Gastroesophageal sphincter (tissue), 4 donors: ENCODE results near the genes MEF2D, SH2D2A and PEAR1.

DNA sequence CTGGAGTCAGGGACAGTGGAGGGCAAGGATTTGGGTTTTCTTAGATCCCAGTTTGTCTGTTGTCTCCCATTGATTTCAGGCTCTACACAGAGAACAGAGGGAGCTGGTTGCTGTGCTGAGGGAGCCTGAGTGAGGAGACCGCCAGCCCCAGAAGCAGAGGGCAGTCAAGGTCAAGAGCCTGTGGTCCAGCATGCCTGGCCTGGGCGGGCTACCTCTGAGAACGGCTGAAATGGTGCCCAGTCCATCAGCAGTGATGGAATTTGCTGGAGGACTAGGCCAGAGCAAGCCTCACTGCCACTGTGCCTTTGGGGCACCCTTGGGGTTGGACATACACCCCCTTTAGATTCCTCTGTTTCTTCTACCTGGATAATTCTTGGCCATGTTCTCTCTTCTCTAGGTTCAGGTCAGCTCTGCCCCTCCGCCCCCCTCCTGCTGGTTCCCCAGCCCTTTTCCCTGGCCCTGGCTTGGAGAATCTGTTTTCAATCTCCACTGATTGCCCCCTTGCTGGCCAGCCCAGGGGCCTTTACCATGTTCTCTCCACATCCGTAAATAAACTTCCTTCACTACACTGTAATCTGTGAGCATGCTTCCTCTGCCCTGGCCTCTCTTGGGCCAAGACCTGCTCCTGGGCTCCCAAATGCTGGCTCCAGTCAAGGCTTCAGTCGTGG lies 2.4 kb upstream of the BGLAP start:
- PRO-cap, result no peak
- RAMPAGE, long total RNA, 4 experiments, result no peak in any of the 4 experiments

DNA sequence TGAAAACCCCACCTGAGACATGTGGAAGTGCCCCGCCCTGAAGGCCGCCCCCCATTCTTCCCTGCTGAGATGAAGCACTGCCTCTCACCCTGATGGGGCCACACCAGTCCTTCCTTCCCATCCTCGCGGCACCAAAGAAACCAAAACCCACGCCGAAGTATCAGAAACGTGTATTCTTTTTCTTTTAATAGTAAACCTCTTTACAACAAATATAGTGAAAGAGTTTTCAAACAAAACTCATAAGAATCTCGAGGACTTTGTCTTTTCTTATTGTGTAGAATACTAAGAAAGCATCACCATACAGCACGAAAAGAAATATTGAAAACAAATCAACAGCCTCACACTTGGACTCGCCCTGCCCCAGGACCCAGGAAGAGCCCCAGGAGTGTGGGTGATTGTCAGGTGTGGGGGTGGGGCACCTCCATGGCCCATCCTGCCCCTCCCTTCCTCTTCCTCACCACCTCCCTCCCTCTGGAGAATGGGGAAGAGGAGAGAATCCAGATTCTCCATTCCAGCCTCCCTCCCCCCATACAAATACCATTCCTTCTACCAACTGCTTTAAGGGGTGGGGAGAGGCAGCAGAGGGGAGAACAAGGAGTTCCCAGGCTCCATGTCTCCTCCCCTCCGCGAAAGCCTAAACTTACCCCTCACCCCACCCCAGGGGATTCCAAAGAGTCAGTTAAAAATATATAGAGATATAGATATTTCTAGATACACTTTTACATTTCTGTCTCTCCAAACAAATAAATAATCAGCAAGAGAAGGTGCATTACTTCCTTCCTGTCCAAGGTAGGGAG lies 36.8 kb downstream of the MEF2D start:
- PRO-cap, result no peak
- RAMPAGE, long total RNA, 4 experiments, result no peak in any of the 4 experiments

GRCh38 chr1:156500228-156500855 lies at the start of gene MEF2D:
TSS of gene MEF2D (minus strand) at chr1:156500775.
- PRO-cap, result unidirectional peak, plus-strand start at chr1:156500294; unidirectional peak, minus-strand start at chr1:156500571; bidirectional peak, plus-strand start at chr1:156501024, minus-strand start at chr1:156500740
- RAMPAGE, long total RNA, 4 experiments, result start-site peak on the minus strand in 1 of 4 experiments, at chr1:156500779-156500846 at its widest, 21 reads per replicate

DNA sequence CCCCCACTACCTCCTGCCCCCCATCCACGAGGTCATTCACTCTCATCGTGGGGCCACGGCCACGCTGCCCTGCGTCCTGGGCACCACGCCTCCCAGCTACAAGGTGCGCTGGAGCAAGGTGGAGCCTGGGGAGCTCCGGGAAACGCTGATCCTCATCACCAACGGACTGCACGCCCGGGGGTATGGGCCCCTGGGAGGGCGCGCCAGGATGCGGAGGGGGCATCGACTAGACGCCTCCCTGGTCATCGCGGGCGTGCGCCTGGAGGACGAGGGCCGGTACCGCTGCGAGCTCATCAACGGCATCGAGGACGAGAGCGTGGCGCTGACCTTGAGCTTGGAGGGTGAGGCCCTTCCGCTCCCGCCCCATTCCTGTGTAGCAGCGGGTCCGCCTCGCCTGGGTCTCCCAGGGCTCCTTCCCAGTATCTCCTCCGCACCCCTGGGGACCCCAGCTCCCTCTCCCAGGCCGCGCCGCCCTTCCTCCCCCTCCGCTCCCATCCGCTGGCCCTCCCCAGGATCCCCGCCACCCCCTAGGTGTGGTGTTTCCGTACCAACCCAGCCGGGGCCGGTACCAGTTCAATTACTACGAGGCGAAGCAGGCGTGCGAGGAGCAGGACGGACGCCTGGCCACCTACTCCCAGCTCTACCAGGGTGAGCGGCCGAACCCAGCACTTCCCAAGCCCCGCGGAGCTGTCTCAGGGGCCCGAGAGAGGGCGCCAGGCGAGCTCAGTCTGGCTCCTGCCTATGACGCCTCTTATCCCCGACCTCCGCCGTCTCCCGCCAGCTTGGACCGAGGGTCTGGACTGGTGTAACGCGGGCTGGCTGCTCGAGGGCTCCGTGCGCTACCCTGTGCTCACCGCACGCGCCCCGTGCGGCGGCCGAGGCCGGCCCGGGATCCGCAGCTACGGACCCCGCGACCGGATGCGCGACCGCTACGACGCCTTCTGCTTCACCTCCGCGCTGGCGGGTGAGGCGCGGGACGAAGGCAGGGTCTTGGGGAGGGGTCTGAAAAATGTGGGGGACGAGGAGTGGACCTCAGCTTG lies 4.9 kb downstream of the HAPLN2 start:
- PRO-cap, result unidirectional peak, plus-strand start at position 576 of the sequence
- RAMPAGE, long total RNA, 4 experiments, result start-site peak on the minus strand in 1 of 4 experiments, centred at position 669 of the sequence, 10 reads per replicate

DNA sequence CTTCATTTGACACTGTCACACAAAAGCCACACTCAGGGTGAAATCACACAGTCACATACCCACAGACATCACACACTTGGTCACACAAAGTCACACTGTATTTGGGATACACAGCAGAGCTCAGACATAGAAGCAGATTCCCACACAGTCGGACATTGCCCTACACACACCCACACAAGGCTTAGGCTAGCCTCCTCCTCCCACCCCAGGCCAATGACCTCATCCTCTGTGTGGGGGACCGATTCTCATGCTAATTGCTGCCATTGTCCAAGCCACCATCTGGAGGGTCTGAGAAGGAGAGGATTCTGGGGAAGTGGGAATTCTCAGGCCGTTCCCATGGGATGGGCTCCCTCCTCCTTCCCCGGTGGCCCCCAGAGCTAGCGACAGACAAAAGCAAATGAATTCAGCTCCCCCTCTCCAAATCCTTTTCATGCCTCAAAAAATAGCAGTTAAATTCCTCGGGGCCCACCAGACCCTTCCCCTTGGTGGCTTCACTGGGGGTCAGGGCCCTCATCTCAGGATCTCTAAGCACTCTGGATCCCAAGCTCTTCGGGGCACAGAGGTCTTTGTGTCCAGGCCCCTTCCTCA lies 3.5 kb downstream of the NES start:
- PRO-cap, result no peak
- RAMPAGE, long total RNA, 4 experiments, result no peak in any of the 4 experiments

- PRO-cap, result no peak
- RAMPAGE, long total RNA, 4 experiments, result no peak in any of the 4 experiments
Observed at GRCh38 chr1:156676282-156676545, 993 bp downstream of the NES start.

- PRO-cap, result no peak
- RAMPAGE, long total RNA, 4 experiments, result no peak in any of the 4 experiments
Observed at GRCh38 chr1:156697463-156698148, 7.8 kb downstream of the CRABP2 start.

DNA sequence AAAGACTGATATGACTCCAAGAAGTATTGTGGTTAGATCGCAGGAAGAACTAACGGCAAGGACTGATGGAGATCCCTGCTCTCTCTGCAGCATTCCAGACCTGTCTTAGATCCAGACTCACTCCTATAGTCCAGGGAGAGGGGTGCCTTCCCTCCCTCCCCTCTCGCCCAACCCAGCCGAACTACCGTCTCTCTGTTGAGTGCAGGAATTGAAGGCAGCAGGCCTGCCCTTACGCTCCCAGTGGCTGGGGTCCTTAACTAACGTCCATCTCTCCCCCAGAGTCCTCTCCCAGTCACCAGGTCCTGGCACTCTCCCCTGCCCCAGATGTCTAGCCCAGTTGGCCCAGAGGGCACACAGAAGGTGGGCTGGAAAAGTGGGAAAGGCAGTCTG lies 1.2 kb downstream of the CRABP2 start:
- PRO-cap, result no peak
- RAMPAGE, long total RNA, 4 experiments, result no peak in any of the 4 experiments

- PRO-cap, result no peak
- RAMPAGE, long total RNA, 4 experiments, result no peak in any of the 4 experiments
Observed at GRCh38 chr1:156768387-156769059, 1.2 kb downstream of the PRCC start.

- PRO-cap, result no peak
- RAMPAGE, long total RNA, 4 experiments, result start-site peak on the plus strand in 1 of 4 experiments, at chr1:156794679-156794898 at its widest, 36 reads per replicate
Observed at GRCh38 chr1:156794344-156794975, 22.2 kb downstream of the SH2D2A start.

DNA sequence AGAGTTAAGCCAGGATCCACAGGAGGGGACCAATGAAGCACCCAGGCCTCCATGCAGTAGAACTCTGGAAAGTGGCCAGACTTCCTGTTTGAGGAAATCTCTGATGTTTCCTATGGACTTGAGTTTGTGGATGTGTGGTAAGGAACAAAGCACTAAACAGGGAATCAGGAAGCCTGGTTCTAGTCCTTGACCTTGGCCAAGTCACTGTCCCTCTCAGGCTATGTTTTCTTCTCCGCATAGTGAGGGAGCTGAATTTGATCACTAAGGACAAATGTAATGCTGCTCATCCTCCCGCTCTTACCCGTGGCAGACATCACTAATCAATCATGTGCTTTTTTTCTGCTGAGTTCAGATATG lies 10.1 kb downstream of the SH2D2A start:
- PRO-cap, result no peak
- RAMPAGE, long total RNA, 4 experiments, result no peak in any of the 4 experiments

DNA sequence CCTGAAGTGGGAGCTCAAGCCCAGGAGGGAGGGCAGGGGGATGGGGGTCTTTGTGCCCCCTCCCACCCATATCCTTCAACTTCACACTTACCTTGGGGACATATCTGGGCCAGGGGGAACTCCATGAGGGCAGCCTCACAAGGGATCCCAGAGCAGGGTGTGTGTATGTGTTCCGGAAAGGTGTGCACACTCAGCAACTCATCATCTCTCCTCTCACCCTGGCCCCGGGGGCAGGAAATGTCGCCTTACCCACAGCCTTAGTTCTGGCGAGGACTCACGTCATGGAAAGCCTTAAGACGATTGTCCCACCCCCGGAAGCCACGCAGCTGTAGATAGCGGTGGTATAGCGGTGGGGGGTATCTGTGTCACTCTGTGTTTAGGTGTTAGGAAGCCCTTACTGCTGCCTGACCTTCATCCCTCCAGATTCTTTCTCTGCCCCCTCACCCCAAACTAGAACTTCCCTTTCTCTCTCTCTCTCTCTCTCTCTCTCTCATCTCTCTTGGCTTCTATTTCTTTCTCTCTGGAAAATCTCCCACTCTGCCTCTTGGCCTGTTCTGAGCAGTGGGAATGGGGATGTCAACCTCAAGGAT lies at the start of gene SH2D2A:
TSS of gene SH2D2A (minus strand) at position 265 of the 590 bp plus-strand sequence.
- PRO-cap, result no peak
- RAMPAGE, long total RNA, 4 experiments, result start-site peak on the minus strand in 1 of 4 experiments, centred at position 199 of the sequence, 12 reads per replicate

GRCh38 chr1:156859954-156860456 lies 660 bp upstream of the NTRK1 start:
- PRO-cap, result no peak
- RAMPAGE, long total RNA, 4 experiments, result no peak in any of the 4 experiments

DNA sequence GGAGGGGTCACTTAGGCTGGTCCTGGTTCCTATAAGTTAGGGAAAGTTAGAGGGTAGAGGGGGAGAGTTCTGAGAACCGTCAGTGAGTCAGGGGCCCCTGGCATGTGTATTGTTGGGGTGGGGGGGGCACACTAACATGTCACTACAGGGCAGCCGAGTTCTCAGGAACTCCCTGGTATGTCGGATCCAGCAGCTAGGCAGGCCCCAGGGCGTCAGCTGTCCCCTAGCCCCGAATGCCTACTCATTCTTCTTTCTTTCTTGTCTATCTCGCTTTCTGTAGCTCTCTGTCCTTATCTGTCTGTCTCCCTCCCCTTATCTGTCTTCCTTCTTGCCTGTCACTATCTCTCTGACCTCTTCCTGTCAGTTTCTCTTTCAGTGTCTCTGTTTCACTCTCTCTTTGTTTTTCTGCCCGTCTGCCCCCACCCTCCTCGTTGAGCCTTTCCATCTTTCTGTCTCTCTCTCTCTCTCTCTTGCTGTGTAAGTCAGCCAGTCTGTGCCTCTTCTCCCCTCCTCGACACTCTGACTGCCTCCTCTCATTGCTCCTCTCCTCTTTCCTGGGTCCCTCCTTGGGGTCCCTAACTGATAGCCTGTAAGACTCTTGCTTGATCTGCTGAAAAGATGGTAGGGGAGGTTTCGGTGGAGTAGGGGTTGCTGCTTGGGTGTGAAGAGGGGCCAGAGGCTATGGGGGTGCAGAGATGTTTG lies 2.4 kb downstream of the NTRK1 start:
- PRO-cap, result no peak
- RAMPAGE, long total RNA, 4 experiments, result no peak in any of the 4 experiments

DNA sequence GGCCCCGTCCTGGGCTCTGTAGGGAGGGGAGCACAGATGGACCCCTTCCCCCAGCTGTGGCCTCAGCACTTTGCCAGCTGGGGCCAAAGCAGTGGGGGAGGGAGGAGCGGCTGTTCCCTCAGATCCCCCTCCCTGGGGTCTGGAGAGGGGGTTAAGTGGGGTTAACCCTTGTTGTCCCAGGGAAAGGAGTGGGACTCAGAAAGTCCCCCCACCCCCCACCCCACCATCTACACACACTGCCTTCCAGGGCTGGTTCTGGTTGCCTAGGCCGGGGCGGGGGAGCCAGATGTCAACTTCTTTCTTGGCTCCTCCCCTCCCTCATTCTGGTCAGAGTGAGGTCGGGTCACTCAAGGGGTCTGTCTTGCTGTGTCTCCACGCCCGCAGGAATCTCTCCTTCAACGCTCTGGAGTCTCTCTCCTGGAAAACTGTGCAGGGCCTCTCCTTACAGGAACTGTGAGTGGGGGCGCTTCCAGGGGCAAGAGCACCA lies 5.9 kb downstream of the NTRK1 start:
- PRO-cap, result no peak
- RAMPAGE, long total RNA, 4 experiments, result no peak in any of the 4 experiments

DNA sequence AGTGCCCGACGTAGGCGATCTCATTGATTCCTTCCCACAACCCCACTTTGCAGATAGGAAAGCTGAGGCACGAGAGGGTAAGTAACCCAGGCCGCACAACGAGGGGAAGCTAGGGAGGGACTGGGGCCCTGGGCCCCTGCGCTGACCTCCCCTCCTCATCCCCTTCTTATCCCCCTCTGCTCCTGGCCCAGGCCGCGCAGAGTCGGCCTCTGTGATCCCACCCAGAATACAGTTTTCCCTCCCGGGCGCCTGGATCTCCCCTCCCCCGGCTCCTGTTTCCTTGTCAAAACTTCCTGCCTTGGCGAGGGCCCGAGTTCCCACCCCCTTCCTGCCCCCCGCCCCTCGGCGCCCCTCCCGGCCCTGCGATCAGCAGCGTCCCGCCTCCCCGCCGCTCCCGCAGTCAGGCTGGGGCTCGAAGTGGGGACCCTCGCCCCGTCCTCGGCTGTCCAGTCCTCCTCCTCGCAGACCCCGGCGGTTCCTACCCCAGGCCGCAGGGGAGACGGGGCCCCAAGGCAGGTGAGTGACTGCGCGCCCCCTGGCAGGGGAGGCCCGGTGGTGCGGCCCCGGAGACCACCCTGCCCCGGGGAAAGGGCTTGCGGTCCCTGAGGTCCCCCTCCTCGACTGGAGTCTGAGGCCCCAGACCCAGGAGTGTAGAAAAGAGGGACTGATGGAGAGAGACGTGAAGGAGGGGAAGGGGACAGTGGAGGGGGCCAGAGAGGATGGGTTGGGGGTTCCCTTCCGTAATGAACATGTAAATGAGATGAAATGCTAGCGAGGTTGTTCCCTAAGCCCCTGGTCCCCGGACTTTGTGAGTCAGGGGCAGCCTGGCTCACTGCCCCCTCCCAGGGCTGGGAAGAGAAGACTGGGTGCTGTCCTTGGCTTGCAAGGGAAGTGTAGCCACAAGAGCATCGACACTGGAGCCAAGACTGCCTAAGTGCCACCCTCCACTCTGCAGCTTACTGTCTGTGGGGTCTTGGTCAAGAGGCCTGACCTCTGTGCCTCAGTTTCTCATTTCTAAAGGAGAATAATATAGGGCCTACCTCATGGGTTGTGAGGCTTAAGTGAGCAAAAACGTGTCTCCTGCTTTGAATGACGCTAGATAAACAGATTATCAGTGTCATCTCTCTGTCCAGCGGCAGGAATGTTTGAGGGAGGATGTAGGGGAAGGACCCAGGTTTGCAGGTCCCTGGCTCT lies at the start of gene PEAR1:
TSS of gene PEAR1 (plus strand) at position 397 of the 1,194 bp plus-strand sequence.
- PRO-cap, result bidirectional peak, plus-strand start at position 399 of the sequence, minus-strand start at position 228 of the sequence
- RAMPAGE, long total RNA, 4 experiments, result start-site peak on the plus strand in 3 of 4 experiments, centred at positions 382 to 401 of the sequence, 70 to 127 reads per replicate

- PRO-cap, result bidirectional peak, plus-strand start at chr1:156894868, minus-strand start at chr1:156894734
- RAMPAGE, long total RNA, 4 experiments, result start-site peak on the plus strand in 1 of 4 experiments, at chr1:156894687-156895329 at its widest, 7 reads per replicate
Observed at GRCh38 chr1:156894577-156895568, 1.4 kb downstream of the PEAR1 start.

GRCh38 chr1:156978218-156979204 lies 58.1 kb downstream of the LRRC71 start:
- PRO-cap, result no peak
- RAMPAGE, long total RNA, 4 experiments, result no peak in any of the 4 experiments

- PRO-cap, result no peak
- RAMPAGE, long total RNA, 4 experiments, result no peak in any of the 4 experiments
Observed at GRCh38 chr1:157033109-157033510, 12.4 kb downstream of the ARHGEF11 start.

DNA sequence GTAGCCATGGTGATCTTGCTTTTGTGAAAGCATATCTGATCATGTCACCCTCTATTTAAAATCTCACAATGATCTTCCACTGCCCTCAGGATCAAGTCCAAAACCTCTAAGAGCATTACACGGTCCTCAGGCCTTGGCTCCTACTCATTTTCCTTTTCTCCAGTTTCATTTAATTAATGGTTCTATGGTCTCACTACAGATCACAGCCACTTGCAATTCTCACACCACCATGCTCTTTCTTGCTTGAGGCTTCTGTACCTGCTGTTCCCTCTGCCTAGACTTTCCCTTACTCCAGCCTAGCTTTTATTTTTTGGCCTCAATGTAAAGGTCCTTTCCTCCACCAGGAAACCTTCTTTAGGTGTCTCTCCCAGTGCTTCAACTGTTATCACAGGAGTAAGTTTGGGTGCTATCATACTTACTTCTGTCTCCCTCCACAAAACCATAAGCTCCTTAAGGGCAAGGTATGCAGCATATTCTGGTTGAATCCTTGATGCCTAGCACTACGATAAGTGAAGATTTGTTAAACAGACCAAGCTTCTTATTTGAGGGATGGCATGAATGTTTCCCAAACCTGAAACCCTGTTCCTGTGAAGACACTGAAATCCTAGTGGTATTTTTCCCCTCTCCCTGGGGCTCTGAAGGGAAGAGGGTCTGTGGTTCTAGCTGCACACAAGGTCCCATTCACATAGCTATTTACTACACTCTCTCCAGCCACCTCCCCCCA lies 11.9 kb downstream of the ARHGEF11 start:
- PRO-cap, result no peak
- RAMPAGE, long total RNA, 4 experiments, result start-site peak on the minus strand in 1 of 4 experiments, centred at position 559 of the sequence, 13 reads per replicate